MCF 10A (cell line): ENCODE measurements around a stretch of chr12.

- PRO-cap, result bidirectional peak, plus-strand start at chr12:92927925, minus-strand start at chr12:92927757
- RRBS, result no CpG with 5 or more reads among the region's 5 CpGs
Measured at GRCh38 chr12:92927831-92928399, 1.2 kb downstream of the EEA1 start.

DNA sequence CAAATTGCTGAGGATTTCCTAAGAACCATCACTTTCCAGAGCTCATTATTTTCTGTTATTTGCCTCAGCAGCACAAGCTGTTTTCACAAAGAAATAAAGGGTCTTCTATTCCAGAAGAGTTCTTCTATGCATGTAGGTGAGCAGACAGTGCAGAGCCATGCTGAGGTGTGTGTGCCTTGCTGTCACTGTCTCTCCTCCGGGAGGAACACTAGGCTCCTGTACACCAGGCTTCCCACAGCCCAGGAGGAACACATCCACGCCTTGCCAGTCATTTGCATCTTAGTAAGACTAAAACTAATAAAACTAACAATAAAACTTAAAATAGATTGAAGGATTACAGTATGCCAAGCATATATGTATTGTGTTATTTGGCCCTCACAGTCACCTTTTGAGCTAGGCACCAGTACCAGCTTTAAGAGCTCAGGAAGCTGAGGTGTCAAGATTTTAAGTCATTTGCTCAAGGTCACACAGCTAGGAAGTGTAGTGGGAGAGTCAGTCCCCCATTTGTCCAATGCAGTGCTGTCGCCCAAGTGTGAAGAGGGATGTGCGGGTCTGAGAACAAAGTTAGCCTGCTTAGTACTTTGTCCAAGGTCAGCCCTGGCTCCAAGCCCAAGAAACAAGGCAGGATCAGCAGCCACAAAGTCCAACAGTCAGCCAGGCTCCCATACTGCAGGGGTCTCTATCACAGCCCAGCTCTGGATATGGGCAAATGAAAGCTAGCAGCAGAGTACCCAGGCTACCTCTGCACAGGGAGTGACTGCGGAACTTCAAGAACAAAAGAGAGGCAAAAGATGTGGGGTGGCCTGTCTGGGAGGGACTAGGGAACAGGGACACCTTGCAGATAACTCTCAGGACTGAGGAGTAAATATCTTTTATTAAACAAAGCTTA is 90.6 kb upstream of the EEA1 start:
- PRO-cap, result no peak
- RRBS, result no CpG with 5 or more reads among the region's 5 CpGs

GRCh38 chr12:93361533-93362052 is 16.1 kb upstream of the NUDT4 start:
- PRO-cap, result no peak
- RRBS, result no CpG with 5 or more reads among the region's 4 CpGs

DNA sequence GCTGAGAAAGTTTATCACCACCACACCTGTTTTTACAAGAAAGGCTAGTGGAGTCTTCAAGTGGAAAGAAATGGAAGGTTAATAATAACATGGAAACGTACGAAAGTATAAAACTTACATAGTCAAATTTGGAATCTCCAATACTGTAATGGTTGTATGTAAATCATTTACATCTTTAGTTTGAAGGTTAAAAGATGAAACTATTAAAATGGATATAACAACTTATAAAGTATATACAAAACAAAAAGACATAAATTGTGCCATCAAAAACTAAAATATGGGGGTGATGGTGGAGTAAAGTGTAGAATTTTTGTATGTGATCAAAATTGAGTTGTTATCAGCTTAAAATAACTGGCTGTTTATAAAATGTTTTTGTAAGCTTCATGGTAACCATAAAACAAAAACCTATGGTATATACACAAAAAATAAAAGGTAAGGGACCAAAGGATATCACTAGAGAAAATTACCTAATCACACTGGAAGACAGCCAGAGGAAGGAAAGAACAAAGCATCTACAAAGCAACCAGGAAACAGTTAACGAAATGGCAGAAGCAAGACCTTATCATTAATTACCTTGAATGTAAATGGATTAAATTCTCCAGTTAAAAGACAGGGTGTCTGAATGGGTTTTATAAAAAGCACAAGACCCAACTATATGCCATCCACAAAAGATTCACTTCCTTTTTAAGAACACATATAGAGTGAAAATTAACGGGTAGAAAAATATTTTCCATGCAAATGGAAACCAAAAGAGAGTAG is 15.7 kb downstream of the CRADD start:
- PRO-cap, result no peak
- RRBS, result no CpG with 5 or more reads among the region's 4 CpGs

DNA sequence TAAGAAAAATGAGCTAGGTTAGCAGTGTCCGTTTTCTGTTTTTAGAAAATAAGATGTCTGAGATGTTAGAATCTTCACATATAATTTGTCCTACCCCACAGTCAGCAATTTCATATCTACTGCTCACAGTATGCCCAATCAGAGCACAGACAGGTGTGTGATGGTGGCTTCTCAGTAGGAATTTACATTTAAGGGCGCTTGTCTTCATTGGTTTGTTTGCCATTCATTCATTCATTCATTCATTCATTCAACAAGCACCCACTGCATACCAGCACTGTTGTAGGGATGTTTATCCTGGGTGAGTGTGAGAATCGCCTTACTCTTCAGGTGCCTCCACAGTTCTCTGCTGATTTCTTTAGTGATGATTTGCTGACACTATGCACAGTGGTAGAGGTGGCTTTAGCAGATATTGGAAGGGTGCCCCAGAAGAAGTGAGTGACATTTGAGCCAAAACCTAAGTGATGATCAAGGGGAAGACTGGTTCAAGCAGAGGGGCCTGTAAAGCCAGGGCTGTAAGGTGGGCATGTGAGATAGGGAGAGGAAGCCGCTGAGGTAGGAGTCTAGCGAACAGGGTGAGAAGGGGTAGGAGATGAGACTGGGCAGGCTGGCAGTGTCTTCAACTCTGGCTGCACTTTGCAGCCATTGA is 83.4 kb downstream of the CRADD start:
- PRO-cap, result no peak
- RRBS, result no CpG with 5 or more reads among the region's 5 CpGs

DNA sequence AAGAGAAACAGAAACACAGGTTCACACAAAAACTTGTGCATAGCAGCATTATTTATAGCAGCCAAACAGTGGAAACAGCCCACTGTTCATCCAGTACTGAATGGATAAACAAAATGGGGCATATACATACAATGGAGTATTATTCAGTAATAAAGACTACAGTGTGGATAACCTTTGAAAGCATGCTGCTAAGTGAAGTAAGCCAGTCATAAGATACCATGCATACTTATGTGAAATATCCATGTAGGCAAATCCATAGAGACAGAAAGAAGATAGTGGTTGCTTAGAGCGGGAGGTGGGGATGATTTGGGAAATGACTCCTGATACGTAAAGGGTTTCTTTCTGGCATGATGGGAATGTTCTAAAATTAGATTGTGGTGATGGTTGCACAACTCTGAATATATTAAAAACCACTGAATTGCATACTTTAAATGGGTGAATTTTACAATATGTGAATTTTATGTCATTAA is 99.4 kb downstream of the CRADD start:
- PRO-cap, result no peak
- RRBS, result no CpG with 5 or more reads among the region's 2 CpGs

DNA sequence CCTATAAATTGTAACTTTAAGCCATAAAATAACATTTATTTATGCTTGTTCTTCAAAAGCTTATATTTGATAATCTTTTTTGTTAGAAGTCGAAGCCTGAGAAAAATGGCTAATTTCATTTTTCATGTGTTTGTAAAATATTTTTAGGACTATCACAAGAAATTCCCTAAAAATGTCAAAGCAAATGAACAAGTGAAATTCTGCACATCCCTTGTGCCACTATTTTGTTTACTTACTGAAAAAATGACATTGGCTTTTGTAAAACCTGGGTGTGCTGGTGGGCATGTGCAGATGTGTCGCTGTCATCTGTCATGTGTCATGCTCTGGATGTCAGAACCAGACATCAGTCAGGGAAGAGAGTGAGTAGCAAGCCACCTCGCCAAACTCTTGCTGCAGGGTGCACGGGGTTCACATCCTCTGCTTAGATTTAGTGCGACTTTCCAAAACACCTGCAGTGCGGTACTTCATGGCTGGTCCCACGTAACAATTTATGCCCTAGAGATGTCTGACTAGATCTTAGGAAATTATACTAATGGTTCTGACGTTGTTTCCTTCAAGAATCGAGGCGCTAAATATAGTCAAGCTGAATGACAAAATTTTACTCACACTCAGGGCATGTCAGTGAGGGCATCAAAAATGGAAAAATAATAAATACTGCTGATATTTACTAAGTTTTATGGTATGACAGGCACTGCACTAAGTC is 106.6 kb downstream of the CRADD start:
- PRO-cap, result no peak
- RRBS, result no CpG with 5 or more reads among the region's 10 CpGs

- PRO-cap, result no peak
- RRBS, result no CpG with 5 or more reads among the region's 1 CpG
Measured at GRCh38 chr12:93815260-93816014, 138.3 kb downstream of the CRADD start.

GRCh38 chr12:93849887-93850385 is 172.8 kb downstream of the CRADD start:
- PRO-cap, result no peak
- RRBS, result 85% methylated on average over 3 of the region's 16 CpGs

- PRO-cap, result no peak
- RRBS, result no CpG with 5 or more reads among the region's 1 CpG
Measured at GRCh38 chr12:94322663-94323036, 137.0 kb downstream of the CEP83 start.

DNA sequence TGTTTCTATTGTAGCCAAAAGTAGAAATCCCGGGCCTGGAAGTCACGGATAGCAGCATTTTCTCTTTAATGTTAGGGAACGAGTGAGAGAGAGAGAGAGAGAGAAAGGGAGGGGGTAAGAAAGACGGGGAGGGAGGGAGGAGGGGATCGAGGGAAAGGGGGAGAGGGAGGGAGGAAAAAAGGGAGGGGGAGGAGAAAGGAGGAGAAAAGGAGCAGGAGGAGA is 34.8 kb downstream of the CEP83 start:
- PRO-cap, result unidirectional peak, minus-strand start at position 84 of the sequence
- RRBS, result no CpG with 5 or more reads among the region's 5 CpGs

GRCh38 chr12:94576205-94576553 is 74.2 kb downstream of the TMCC3 start:
- PRO-cap, result no peak
- RRBS, result no CpG with 5 or more reads among the region's 1 CpG

DNA sequence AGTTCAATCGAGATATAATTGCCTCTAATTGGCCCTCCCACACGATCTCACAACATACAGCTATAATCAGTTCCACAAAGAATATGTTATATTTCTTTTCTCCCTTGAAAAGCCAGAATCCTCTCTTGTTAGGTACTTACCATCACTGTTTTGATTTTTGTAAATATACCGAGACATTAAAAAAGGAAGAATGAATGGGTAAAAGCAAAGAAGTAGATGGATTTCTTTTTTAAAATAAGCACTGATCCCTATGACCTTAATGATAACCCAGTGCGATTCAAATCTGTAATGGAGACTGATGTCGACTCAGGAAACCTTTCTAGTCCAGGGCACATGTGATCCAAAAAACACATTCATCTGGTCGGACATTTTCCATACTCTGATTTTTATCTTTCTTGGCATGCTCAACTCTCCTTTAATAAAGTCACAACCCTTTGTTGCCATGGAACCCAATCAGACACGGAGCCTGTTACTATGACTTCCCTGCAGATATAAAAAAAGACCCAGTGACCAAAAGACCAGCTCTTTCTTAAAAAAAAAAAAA is 28.0 kb downstream of the TMCC3 start:
- PRO-cap, result unidirectional peak, minus-strand start at position 381 of the sequence
- RRBS, result no CpG with 5 or more reads among the region's 7 CpGs

DNA sequence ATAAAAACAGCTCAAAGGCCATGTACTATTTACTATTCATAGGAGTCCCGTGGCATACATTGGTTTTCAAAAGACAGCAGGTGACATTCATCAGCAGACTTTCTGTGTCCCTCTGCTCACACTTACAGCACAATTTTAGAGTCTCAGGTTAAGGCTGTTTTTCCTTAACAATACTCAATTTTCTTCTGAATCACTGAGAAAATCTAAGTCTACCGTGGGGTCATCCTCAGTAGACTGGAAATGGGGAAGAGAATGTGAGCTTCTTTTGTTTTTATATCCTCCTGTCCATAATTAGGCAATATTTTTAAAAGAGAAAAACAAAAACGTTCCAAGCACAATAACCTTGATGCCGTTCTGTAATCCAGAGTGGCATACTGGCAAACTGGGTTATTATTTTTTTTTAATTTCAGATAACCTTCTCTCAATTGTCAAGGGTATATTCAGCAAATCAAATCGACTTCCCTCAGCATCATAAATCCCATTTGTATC is 23.3 kb upstream of the TMCC3 start:
- PRO-cap, result no peak
- RRBS, result no CpG with 5 or more reads among the region's 5 CpGs

DNA sequence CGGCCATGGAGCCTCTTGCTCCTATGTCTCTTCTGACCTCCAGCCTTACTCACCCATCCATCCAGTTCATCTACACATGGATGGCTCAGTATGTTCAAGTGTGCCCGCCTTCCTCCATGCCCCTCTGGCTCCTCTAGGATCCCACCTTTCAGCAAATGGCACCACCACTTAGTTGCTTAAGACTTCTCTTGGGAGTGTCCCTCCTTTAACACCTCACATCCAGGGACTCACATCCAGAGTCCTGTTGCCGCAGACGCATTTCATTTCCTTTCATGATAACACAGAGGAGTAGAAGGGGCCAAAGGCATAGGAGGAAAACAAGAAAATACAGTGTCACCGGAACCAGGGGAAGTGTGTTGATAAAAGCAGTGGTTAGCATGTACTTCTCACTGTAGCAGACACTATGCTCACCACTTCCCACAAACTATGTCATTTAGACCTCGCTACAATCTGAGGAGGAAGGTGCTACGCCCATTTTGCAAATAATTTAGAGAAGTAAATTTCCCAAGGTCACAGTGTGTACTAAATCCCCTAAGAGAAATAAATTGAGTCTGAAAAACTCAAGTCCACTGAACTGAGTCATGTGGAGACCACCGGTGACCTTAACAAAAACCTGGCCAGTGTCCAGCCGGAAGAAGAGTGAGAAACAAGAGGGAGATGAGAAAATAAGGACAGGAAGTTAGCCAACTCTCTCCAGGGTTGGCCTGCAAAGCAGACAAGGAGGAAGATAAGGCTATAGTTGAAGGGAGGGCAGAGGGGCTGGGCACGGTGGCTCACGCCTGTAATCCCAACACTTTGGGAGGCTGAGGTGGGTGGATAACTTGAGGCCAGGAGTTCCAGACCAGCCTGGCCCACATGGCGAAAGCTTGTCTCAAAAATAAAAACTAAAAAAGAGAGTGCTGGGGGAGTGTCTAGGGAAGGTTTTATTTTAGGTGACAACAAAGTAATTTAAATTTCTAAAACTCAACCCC is 25.7 kb upstream of the TMCC3 start:
- PRO-cap, result no peak
- RRBS, result no CpG with 5 or more reads among the region's 12 CpGs

DNA sequence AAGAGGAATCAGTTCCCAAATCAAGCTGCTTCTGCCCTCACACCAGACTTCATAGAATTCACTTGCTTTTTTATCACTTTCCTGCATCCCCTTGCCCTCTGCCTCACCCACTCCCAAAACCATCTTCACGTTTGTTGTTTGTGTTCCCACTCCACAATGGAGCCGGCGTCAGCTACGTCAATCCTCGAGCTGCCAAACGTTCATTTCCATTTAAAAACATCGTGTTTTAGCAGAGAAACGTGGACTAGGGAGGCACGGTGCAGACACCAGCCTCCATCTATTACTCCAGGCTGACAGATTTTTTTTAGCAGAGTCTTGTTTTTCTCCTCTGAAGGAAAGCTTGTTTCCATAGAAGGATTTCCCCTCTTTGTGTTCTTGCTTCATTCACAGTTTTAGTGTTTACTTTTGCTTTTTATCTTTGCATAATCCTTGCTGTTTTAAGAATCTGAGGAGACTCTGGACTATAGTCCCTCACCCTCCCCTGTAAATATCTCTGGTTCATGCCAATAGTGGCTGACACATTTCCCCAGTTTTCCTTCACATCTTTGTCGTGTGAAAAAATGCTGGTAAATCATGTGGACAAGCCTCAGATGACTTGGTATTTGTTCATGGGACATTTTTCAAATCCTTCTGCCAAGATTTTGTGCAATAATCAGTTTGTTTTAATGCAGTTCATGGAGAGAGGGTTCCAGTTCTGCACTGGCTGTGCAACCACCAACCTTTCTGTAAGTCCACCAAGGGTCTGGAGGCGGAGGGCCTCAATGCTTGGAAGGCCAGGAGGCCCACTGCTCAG is 39.8 kb upstream of the TMCC3 start:
- PRO-cap, result no peak
- RRBS, result no CpG with 5 or more reads among the region's 11 CpGs

DNA sequence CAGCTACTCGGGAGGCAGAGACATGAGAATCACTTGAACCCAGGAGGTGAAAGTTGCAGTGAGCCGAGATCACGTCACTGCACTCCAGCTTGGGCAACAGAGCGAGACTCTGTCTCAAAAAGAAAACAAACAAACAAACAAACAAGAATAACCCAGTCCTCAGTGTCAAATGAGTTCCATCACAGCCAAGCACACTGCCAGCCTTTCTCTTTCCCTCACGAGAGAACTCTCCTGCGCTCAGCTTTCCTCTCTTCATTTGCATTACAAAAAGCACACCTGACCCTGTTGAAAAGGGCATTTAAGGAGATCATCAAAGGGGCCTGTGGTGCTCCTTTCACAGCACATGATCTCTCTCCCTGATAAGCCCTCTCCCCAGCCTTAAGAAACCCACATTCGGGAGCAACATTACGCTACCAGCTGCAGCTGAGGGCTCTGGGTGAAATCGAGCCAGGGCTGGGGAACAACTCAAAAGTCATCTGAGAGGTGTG is 165.5 kb upstream of the TMCC3 start:
- PRO-cap, result no peak
- RRBS, result no CpG with 5 or more reads among the region's 9 CpGs

DNA sequence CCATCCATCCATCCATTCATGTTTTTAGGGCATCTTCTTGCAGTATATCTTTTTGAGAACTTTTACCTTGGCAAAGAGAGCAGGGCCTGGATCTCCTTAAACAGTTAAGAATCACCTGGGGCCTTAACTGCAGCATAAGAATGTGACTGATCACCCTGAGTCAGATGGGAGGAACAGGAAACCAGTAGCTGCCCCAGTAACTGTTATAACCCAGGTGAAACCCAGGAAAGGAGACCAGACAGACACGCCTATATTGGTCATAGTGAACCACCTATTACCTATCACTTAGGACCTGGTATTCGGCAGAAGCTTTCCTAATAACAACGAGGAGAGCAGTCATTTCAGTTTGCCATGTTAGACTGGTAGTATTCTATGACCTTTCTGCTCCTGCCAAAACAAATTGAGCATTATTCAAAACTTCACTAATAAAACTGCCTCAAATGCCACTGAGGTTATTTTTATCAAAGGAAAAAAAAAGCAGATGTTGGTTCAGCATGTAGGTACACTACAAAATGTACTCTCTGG is 43.4 kb upstream of the NR2C1 start:
- PRO-cap, result bidirectional peak, plus-strand start at position 281 of the sequence, minus-strand start at position 175 of the sequence
- RRBS, result no CpG with 5 or more reads among the region's 3 CpGs

DNA sequence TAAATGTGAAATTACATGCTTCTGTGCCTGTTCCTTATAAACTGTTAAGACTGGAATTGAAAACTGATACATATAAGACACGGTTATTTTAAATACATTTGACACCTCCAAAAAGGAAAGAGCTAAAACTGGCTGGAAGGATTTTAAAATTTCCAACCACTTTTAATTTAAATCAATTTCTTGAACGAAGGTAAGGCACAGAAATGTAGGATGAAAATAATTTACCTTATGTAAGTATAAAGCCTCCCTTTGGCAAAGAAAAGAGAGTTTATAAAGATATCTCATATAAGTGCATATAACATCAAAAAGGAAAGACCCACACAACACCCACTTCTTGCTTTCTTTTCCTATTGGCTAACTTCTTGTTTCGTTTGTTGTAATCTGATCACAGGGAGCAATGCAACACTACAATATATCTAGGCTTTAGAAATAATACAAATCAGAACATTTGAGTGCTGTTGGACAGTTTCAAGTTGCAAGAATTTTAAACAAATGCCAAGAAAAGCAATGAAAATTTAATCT is 1.4 kb downstream of the FGD6 start:
- PRO-cap, result bidirectional peak, plus-strand start at position 442 of the sequence, minus-strand start at position 136 of the sequence
- RRBS, result no CpG with 5 or more reads among the region's 3 CpGs

GRCh38 chr12:95230084-95230918 is 12.7 kb downstream of the VEZT start:
- PRO-cap, result no peak
- RRBS, result no CpG with 5 or more reads among the region's 3 CpGs